HTR-8/SVneo (cell line): ENCODE data around the gene CREB1.

DNA sequence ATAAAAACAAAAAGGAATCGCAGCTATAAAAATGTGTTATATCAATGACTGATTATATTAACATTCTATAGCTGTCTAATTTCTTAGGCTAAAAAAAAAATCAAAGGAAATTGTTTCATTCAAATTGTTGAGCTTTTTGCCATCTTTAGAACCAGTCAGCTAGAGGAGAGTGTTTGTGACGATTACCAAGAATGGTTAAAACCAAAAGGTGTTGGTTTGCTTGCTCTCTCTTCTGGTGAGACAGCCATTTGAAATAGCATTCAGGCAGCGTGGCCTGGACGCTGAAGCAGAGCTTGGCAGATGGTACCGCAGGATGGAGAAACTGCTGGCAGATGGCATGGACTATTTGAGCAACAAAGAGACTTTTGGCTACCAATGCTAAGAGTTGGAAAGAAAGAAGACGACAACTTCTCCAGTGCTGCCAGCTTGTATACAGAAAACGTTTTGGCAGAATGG lies 314.9 kb downstream of the PARD3B start:
- RRBS: no CpG with 5 or more reads among the region's 7 CpGs

- RRBS: no CpG with 5 or more reads among the region's 3 CpGs
These were observed 376.8 kb downstream of the PARD3B start for GRCh38 chr2:204922020-204922605.

GRCh38 chr2:205300276-205300842 lies 381.9 kb upstream of the NRP2 start:
- RRBS: no CpG with 5 or more reads among the region's 6 CpGs

- RRBS: no CpG with 5 or more reads among the region's 2 CpGs
These were observed 350.2 kb upstream of the NRP2 start for GRCh38 chr2:205332147-205332519.

- RRBS: no CpG with 5 or more reads among the region's 8 CpGs
These were observed 238.0 kb upstream of the NRP2 start for GRCh38 chr2:205444098-205444831.

GRCh38 chr2:205684842-205685253 lies 2.5 kb downstream of the NRP2 start:
- RRBS: no CpG with 5 or more reads among the region's 34 CpGs

GRCh38 chr2:205714649-205715062 lies 32.4 kb downstream of the NRP2 start:
- RRBS: no CpG with 5 or more reads among the region's 4 CpGs

DNA sequence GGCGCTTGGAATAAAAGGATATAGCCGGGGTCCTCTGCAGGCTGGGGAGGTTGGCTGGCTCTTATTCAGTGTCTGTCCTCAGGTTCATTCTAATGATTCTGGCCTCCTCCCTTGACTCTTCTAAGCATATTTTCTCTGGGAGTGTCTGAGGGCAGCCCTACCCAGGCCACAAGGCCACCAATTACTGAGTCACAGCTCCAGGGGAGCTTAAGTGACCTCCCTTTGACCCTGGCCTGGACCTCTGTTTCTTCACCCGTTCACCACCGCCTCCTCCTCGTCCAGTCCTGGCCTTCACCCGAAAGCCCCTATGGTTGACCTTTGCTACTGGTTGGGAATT lies 72.5 kb downstream of the NRP2 start:
- RRBS: no CpG with 5 or more reads among the region's 6 CpGs

DNA sequence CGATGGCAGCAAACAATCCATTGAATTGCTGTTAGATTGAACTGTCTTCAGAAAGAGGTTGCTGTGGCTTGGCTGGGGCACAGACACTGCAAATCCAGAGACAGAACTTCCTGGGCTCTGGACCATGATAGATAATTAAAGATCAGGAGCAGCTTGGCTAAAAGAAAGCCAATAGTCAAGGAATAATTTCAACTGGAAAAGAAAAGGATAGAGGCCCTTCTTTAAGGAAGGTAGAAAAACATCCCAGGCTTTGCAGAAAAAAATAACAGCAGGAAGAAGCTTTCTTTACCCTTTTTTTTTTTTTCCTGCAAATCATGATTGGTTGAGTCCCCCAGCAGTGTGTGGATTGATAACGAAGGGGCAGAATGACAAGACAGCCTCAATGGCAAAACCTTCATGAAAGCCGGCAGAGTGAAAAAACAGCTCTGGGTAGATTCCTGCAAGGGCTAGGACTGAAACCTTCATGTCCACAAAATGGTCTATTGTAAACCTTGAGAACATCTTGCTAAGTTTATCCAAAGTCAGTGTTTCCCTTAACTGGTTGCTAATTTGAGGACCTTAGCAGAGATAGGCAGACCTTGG lies 75.4 kb downstream of the NRP2 start:
- RRBS: no CpG with 5 or more reads among the region's 3 CpGs

- RRBS: no CpG with 5 or more reads among the region's 7 CpGs
These were observed 75.9 kb downstream of the NRP2 start for GRCh38 chr2:205758189-205758551.

- RRBS: no CpG with 5 or more reads among the region's 3 CpGs
These were observed 94.9 kb downstream of the NRP2 start for GRCh38 chr2:205777143-205777602.

DNA sequence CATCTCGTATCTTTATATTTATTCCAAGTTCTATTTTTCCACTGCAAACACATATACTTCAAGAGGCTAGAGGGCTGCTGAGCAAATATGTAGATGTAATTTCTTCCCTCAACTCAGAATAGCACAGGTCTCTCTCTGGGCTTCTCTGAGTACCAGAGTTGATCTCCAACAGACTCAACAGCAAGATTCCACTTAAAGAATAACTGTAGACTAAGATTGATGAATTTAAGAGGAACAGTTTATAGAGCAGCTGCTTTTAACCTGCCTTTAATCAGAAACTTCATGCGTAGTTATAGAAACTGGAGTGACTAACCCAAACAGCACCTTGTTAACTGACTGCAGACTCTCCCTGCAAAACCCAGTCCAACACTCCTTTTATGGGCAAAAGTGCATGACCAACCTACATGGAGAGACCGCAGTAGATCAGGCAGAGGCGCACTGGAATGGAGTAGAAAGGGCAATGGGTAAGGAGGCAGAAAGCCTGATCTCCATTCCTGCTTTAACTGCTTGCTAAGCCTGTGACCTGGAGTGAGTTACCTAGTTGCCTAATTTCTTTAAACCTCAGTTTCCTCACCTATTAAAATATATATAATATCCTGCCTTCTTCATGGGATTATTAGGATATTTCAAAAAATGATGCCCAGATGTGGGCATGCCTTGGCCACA lies 110.6 kb downstream of the NRP2 start:
- RRBS: no CpG with 5 or more reads among the region's 4 CpGs

GRCh38 chr2:205800704-205801231 lies 118.5 kb downstream of the NRP2 start:
- RRBS: no CpG with 5 or more reads among the region's 3 CpGs

DNA sequence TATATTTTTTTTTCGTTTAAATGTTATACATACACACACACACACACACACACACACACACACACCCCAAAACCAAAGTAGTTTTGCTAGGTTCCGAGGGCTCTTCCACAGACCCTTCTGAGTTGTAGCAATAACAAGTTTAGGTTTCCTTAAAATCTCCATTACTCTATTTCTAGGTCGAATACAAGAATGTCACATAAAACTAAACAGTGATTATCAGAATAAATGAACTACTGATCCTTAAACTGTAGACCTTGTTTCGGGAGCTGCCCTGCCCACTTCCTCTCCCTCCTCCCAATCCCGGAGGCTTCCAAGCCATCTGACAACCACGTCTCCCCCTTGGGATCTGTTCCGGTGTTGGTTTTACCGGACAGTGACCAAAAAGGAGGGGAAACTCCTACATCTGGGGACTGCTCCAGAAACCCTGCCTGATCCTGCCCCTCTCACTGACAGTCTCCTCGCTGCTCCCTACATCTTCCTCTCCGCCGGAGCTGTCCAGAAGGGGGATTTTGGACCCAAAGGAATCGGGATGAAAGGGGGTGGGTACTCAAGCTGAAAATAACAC lies 1.7 kb downstream of the INO80D start:
- RRBS: 3% methylated on average over 4 of the region's 12 CpGs

GRCh38 chr2:206148793-206149159 lies 10.5 kb downstream of the NDUFS1 start:
- RRBS: no CpG with 5 or more reads among the region's 1 CpG

GRCh38 chr2:206411017-206411316 lies 32.4 kb upstream of the ADAM23 start:
- RRBS: no CpG with 5 or more reads among the region's 8 CpGs

DNA sequence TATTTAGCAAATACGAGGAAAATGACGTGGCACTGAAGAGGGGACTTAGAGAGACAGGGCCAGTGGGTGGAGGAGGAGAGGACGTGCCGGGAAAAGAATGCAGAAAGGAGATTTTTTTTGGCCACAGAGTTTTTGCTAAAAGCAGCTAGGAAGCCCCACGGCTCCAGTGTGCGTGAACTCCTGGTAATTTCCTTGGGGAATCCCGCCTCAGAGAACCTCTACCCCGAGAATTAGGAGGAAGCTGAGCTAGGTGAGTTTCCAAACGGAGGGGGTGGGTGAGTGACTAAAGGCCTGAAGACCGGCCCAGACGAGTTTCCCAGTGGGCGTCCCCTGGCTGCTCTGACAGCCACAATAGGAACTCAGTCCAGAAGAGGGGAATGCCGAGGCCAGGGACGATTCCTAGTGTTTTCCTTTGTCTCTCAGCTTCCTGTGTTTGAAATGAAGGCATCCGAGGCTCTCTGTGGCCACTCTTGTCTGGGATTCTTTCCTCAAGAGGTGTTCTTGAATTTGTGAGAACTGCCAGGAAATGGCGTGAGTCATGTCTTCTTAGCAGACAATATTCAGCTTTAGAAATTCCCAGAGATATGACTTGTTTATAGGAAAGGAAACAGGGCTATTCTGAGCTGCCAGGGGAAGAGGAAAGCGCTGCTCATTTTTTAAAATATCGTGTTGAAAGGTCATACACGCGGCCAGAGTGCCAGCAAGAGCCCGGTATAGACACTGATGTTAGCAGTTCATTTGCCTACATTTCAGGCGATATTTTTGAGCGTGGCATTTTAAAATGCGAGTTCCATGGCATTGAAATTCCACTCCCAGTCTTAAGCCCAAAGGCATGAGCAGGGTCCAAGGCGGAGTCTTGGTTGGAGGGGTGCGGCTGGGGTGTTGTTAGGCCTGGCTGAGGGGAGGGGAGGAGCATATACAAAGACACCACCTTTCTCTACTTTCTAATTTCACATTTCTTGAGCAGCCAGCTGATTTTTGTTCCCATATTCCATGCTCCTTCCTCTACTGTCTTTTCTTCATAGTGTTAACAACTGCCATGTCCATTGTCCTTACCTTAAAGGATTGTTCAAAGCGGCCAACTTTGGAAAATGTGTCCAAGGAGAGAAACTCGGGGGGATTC lies 169.0 kb upstream of the KLF7 start:
- RRBS: no CpG with 5 or more reads among the region's 28 CpGs

GRCh38 chr2:207505741-207505996 lies 24.1 kb upstream of the CREB1 start:
- RRBS: no CpG with 5 or more reads among the region's 1 CpG

GRCh38 chr2:207529863-207530547 lies at the start of gene CREB1:
TSS of gene CREB1 (plus strand) at chr2:207529962.
- RRBS: 2% methylated on average over 34 of the region's 92 CpGs

- RRBS: no CpG with 5 or more reads among the region's 12 CpGs
These were observed 6.4 kb downstream of the FZD5 start for GRCh38 chr2:207762915-207764105.